Colic lymph node (tissue), 1 donor: Measurements from ENCODE around the genes ABHD4 and RNF212B.

GRCh38 chr14:21503138-21504251, 7.6 kb downstream of the METTL3 start:
- PRO-cap, result no peak

GRCh38 chr14:21902642-21902919, 229.0 kb upstream of the OR4E1 start:
- PRO-cap, result unidirectional peak, plus-strand start at chr14:21902774

DNA sequence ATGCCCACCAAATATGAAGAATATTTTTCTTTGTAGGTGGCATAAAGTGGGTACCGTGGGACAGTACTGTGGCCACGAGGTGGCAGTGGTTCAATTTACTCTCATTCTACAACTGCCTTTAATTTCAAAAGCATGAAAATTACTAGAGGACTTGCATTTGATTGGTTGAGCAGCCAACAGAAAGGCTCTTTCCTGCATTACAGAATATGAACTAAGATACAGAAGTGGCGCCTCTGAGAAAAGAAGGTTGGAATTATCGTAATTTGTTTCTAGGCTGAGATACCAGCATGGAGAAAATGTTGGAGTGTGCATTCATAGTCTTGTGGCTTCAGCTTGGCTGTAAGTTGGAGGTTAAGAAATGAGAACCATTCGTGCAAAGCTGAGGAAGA, 366.8 kb upstream of the OR4E1 start:
- PRO-cap, result unidirectional peak, plus-strand start at position 216 of the sequence

DNA sequence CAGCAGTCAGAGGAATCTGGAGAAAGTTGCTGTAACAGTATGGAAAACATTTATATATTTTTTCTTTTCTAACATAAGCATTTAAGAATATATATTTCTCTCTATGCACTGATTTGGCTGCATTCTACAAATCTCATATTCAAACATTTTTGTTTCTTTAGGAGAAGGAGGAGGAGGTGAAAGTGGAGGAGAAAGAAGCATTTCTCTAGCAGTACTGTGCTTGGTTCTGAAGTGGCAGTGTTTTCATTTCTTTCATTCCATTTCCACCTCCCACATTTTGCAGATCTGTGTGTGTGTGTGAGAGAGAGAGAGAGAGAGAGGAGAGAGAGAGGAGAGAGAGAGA, 378.4 kb upstream of the OR4E1 start:
- PRO-cap, result bidirectional peak, plus-strand start outside the sequence, minus-strand start at position 216 of the sequence

DNA sequence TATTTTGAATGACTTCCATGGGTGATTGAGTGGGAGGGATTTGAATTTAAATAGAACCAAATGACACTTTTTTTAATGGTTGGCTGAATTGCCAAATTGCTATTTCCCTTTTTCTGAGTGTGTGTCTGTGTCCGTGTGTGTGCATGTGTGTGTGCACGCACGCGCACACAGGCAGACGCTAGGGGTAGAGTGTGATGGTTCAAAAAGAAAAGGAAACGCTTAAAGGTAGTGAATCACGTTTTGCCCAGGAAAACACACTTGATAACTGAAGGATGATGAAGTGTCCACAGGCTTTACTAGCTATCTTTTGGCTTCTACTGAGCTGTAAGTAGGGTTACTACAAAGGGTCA, 362.6 kb downstream of the DAD1 start:
- PRO-cap, result no peak

DNA sequence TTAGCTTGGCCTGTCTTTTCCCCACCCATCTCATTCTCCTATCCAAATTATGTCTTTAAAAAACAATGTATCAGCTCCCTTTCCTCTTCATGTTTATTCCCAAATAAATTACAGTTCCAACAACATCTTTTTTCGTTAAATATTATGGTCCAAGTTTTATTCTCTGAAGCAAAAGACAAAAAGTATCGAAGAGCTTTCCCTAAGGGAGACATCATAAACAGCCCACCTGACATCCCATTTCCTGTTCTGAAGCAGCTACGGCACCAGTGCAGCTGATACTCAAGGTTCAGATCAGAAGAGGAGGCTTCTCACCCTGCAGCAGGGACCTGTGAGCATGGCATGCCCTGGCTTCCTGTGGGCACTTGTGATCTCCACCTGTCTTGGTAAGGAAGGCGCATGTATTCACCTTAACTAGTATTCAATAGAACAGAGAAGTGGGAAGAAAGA, 308.2 kb downstream of the DAD1 start:
- PRO-cap, result unidirectional peak, plus-strand start at position 289 of the sequence

GRCh38 chr14:22418435-22419315, 170.3 kb downstream of the DAD1 start:
- PRO-cap, result no peak

DNA sequence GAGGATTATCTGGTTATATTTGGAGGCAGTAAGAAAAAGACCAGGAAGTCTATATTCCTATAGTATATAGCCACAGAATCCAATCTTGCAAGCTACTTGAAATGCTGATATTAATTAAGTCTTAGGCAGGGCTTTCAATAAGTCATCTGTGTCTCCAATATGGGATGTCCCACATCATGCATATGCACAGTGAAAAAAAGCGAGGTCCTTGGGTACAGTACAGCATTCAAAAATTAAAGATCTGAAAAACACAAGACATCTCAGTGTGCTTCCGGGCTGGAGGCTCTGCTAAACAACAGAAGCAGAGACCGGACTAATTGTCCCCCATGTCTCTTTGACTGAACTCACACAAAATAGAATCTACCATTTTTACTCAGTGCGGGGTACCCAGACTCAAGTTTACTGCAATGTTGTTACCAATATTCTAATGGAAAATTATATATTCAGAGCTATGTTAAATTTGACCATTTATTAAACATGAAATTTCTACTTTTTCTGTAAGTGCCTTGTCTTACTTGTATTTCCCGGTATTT, 155.9 kb downstream of the DAD1 start:
- PRO-cap, result no peak

DNA sequence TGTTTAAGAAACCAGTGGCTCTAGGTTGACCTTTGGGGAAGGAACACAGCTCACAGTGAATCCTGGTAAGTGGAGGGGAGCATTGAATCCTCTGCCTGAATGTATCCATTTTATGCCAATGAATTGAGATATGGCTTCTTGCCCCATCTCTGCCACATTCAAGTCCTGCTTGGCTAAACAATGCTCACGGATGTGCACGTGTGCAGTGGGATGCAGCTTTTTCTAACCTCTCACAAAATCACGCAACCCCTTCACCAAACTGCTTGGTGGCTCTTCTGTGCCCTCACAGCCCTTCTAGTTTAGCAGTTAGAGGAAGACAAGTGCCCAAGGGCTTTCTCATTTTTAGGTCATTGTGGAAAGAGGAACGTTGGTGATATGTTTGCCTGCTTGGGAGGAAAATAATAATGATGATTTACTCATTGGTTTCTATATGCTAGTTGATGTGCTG, 111.3 kb downstream of the DAD1 start:
- PRO-cap, result bidirectional peak, plus-strand start at position 345 of the sequence, minus-strand start at position 301 of the sequence

DNA sequence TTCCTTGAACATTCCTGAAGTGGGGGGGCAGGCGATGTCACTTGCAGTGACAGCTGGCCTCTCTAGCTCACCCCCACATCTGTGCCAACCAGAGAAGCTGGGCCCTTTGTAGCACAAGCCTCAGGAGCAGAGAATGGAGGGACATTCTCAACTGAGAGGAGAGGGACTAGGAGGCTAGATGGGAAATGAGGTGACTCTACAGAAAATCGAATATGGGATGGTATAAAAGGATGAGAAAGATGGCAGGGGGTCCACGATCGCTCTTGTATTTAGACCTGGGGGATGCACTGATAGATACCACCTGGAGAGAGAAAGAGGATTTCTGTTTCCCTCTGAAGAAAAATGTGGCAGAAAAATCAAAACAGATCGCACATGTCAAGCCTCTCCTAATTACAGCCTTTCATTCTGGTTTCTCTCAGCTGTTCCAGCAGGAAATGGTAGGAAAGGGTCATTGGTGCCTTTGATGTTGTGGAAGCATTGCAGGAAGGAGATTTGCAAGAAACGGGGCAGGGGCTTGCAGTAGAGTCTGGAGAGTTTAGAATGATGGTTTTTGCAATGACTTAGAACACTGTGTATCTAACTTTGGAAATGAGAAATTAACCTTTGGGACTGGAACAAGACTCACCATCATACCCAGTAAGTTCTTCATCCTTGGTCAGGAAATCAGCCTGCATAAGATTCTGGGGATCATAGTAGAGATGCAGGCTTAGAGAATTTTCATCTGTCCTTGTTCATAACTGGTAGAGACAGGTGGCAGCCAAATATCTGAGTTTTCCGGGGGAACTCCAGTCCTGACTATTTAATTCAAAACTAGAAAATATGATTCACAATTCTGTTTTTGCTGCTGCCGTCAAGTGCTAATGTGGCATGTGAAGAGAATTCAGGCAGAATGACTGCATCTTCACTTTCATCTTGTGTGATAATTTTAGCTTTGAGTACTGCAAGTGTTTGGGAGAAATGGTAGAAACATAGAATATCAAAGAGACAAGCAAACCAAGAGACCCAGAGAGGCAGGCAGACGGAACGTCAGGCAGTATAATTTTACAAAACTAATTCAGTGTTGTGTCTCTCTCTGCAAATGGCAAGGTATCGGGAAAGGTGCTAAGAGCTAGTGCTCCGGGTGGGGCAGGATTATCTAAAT, 98.7 kb downstream of the DAD1 start:
- PRO-cap, result bidirectional peak, plus-strand start at position 1,005 of the sequence, minus-strand start at position 891 of the sequence

- PRO-cap, result no peak
Observed at GRCh38 chr14:22597739-22598057, 402 bp upstream of the ABHD4 start.

DNA sequence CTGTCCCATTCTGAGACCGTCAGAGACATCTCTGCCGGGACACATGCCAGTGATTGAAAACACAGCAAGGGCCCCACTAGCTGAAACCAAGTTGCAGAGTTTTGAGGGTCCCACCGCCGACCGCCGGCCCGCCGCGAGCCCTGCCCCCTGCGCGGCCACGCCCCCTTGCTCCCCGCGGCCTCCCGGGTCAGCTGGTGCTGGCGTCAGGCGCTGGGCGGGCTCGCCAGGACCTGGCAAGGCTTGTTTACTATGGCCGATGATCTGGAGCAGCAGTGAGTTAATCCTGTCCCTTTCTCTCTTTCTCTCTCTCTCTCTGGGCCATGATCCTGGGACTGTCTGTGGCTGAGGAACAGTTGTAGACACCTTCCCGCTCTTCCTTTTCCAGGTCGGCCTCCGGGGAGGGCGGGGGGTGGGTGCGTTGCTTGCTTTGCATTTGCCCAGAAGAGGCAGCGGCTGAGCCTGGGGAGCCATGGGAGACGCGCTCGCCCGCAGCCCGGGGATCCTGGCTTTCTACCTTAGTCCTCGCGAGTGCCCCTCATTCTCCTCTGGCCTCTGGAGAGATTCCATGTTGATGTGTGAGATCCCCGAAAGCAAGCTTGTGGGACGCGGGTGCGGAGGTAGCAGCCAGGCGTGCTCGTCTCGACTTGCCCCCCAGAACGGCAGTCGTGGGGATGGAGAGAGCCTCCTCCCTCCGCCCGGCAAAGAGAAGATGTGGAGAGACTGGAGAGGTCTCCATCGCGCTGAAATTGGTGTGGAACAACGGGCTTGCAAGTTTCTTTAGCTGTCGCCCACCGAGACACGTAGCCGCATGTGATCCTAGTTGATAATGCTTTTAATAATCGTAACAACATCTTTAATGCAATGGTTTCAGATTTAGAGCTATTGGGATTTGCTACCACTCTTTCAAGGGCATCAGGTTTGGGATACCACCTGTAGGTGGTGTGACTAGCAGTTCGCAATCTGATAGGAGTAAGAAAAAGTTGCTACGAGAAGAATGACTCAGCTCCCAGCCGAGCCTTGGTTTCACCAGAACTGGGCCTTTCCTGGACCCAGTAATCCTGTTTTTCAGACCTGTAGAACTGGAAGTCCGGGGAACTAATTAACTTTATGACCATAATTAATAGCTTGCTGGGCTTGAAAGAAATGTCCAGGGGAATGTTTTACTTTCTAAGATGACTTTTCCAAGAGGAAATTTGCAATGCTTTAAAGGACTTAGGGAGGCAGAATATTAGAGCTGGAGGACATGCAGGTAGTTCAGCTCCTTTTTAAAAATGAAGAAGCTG, at the start of gene ABHD4:
TSS of gene ABHD4 (plus strand) at position 243 of the 1,283 bp plus-strand sequence.
- PRO-cap, result bidirectional peak, plus-strand start at position 250 of the sequence, minus-strand start at position 142 of the sequence

- PRO-cap, result no peak
Observed at GRCh38 chr14:22650781-22651317, 6.7 kb upstream of the OR6J1 start.

DNA sequence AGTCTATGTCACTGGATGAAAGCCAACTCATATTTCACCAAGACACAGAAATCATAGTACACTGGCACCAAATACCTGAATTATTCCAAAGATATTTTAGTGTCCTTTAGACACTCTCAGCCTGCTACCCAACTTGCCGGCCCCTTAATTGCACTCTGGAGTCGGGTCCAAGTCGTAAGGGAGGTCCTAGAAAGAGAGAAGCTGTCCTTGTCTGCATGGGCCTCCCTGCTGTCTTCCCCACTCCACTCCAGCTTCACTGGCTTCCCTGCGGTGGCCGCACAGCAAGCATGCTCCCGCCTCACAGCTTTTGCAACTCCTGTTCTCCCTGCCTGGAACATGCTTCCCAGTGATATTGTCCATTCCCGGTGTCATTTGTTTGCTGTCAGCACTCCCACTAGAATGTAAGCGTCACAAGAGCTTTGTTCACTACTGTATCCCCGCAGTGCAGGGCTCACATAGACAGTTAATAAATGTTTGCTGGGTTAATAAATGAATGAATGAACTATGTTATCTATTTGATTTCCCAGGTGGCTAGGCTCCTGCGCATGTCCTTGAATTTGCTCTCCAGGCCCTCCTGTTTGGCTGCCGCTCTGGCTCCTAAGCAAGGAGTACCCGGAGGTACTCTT, 5.9 kb upstream of the SLC7A7 start:
- PRO-cap, result no peak

DNA sequence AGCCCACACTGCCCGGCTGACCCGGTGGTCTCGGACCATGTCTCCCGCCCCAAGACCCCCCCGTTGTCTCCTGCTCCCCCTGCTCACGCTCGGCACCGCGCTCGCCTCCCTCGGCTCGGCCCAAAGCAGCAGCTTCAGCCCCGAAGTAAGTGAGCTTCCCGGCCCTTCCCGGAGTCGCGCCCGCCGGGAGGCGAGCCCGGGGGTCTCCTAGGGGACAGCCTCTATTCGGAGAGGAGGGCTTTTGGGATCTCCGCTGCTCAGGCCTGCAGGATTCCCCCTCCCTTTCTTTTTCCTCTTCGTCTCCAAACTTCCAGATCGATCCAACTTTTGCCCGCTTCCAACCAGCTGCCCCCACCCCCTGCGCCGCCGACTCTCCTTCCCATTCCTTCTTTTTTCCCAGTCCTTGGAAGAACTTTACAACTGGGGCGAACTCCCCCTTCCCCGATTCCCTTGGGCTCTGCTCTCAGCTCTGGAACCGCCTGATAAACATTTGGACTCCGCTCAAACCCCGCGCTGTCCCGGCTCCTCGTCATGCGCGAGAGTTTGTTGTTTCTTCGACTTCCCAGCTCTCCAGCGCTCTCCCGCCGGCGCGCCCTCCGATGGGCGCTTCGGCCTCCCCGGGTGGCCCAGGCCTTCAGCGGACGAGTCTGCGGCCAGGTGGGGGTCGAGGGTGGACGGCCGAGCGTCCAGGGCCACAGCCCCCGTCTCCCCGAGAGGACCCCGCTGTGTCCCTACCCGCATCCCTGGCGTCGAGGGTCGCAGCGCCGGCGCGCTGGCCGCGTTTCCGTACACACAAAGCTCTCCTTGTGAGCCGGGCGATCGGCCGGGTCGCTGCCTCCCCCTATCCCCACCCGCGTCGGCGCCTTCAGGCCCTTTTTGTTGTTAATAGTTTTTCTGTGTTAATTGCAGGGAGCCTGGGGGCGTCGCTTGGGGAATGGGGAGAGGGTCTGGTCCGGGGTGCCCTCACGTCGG, 682 bp downstream of the MMP14 start:
- PRO-cap, result no peak

DNA sequence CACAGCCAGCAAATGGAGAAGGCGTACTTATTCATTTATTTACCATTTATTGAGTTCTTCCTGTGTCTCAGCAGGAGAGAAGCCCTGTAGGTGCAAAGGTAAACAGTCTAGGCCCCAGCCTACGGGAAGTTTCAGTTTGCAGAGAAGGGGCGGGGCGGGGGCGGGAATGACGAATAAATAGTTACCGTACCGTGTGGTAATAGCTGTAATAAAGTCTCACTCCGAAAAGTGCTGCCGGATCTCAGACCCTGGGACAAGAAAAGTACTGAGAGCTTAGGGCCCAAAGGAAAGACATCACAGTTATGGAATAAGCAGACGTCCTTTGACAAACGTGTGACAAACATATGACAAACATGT, 355 bp upstream of the LRP10 start:
- PRO-cap, result bidirectional peak, plus-strand start at position 225 of the sequence, minus-strand start at position 264 of the sequence

DNA sequence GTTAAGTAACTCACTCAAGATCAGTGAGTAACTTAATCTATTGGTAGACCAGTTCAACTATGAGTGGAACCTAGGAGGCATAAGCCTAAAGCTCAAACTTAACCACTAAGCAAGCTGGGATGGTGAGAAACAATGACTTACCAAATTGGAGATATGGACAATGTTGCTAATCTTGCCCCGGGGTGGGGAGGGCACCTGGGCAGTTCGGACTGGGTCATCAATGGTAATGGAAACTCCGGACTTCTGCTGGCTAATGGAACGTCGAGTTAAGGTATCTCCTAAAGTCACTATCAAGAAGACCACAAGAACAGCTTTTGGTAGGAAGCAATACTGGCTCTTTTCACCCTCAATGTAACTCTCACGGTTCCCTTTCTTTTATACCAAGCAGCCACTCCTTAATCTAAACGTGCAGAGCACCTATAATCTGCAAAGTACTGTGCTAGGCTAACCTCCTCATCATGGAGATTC, 5.5 kb upstream of the CDH24 start:
- PRO-cap, result no peak

DNA sequence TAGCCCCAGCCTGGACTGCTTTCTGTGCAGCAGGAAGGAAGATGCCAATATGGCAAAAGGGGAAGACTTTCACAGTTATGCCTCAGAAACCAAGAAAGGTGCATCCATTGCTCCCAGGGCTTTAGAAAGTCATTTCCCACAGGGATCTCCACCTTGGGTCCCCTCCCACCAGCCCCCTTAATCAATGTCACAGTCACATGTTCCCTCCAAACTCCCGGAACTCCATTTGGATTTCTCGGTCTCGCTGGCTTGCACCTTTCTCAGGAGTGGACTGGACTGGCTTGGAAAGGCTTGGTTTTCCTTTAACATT, 30.0 kb downstream of the SLC7A8 start:
- PRO-cap, result no peak

- PRO-cap, result no peak
Observed at GRCh38 chr14:23167276-23168147, 15.9 kb downstream of the SLC7A8 start.

DNA sequence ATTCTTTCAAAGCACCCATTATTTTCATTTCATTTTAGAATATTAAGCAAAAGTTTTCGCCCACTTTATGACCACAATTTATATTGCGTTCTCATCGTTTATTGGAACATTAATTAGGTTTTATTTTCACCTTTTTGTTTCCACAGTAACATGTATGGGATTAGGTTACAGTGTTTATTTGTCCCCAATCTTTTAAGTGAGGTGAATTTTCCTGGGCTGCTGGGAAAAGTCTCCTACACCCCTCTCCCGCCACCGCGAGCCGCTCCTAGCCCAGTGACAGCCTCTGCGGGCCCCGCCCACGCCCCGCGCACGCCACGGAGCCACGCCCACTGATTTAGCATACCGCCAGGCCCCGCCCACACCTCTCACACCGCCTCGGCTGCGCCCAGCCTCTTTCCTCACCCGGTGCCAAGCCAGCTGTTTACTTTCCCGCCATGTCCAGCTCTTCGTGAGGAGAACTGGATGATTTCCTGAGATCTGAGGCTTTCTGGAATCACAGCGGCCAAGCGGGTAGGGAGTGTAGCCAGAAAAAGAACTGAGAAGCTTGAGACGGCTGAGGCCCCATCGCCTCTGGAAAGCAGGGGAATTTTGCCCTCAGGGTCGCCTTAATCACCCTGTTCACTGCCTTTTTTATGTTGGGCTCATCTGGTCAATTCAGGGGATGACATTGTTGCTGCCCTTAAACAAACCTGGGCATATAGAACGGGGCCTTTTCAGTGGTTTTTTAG, at the start of gene RNF212B:
TSS of gene RNF212B (plus strand) at position 391 of the 728 bp plus-strand sequence.
- PRO-cap, result no peak